ENCODE data around the gene TXN2.

- PRO-cap, 2 experiments: no peak in any of the 2 experiments
Measured at GRCh38 chr22:35646531-35647133, 1.6 kb upstream of the APOL6 start.

- PRO-cap, 2 experiments: no peak in any of the 2 experiments
Measured at GRCh38 chr22:35751761-35752881, 34.4 kb downstream of the APOL5 start.

- PRO-cap, 2 experiments: no peak in any of the 2 experiments
Measured at GRCh38 chr22:35842834-35843282, 125.2 kb downstream of the APOL5 start.

DNA sequence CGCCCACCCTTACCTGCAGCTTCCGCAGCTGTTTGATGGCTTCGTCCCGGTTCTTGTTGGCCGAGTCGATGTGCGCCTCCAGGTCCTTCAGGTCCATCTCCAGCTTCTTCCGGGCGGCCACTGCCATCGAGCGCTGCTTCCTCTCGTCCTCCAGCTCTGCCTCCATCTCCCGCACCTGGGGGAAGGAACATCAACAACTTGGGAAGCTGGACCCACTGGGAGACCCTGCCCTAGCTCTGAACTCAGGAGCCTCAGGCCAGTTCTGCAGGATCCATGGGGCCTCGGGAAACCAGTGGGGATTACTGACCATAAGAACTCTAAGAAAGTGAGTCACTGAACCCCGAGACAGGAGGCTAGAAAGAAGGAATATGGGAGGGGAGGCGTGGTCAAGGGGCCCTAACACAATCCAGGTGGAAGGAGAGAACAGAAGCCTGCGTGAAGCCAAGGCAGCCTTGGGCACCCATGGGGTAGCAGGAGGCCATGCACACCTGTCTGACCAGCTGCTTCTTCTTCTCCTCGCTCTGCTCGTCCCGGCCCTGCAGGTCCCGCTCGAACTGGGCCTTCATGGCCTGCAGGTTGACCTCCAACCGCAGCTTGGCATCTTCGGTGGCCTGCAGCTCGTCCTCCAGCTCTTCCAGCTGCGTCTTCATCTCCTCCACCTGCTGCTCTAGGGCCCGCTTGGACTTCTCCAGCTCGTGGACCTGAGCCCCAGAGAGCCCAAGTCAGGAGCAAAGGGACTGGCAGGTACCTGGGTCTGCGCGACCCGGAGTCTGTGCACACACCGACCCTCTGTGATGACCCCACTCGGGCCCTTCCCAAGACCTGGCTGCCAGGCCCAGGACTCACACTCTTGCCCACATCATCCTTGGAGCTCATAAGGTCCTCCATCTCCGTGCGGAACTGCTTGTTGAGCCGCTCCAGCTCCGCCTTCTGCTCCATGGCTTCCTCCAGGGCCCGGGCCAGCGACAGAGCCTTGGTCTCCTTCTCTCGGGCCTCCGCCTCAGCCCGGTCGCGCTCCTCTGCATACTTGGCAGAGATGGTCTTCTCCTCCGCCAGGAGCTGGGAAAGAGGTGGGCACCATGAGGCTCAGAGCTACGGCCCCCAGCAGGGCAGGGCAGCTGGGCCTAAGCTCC, 35.7 kb downstream of the APOL1 start:
- PRO-cap, 2 experiments: no peak in any of the 2 experiments

DNA sequence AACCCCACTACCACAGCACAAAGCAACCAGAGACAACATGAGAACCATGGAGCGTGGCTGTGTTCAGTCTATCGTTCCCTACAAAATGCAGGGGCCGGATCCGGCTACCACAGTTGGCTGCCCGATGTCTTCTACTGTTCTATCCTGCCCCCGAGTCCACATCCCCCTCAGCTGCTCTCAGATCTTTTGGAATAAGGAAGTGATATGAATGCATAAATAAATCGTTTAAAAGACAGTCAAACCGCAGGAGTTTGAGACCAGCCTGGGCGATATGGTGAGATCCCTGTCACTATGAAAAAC, 36.9 kb downstream of the APOL1 start:
- PRO-cap, 2 experiments: no peak in any of the 2 experiments

GRCh38 chr22:36295454-36295995, 42.6 kb downstream of the APOL1 start:
- PRO-cap, 2 experiments: no peak in any of the 2 experiments

DNA sequence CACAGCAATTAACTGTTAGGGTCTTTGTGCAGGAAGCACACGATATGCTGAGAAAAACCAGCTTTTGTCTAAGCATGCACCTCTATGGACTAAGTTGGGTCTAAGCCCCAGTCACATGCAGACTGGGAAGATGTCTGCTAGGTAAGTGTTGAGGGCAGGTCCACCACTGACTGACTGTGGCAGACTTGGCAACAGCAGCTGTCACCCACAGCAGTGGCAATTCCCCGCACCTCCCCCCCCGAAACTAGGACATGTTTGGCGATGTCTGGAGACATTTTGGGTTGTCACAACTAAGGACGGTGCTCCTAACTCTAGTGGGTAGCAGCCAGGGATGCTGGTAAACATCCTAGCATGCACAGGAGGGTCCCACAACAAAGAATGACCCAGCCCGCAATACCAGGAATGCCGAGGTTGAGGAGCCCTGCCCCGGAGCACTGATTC, 58.2 kb downstream of the APOL1 start:
- PRO-cap, 2 experiments: no peak in any of the 2 experiments

DNA sequence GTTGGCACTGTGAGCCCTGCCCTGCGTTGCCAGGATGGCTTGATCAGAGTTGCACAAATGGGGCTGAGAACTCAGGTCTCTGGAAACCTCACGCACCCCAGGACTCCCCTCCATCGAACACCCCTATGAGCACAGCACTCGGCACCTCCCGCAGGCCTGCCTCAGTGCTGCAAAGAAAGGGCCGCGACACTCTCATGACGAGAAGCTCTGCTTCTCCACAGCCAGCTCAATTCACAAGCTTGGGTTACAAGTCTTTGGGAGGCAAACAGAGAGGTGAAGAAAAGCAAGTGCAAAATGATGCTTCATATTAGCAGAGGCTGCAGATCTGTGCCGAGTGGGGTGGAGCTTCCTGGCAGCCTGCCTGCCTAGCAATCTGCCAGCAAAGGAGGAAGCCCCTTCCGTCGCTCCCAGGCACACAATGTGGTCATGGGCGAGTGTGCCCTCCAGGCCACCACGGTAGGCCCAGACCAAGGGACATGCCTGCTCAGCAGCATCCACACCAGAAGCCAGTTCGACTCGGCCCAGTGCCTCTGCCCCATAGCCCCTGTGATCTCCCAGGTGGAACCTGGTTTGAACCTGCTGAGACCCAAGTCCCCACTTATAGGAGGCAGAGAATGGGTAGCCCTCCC, 55.6 kb downstream of the MYH9 start:
- PRO-cap, 2 experiments: no peak in any of the 2 experiments

- PRO-cap, 2 experiments: no peak in any of the 2 experiments
Measured at GRCh38 chr22:36366157-36367056, 21.4 kb downstream of the MYH9 start.

DNA sequence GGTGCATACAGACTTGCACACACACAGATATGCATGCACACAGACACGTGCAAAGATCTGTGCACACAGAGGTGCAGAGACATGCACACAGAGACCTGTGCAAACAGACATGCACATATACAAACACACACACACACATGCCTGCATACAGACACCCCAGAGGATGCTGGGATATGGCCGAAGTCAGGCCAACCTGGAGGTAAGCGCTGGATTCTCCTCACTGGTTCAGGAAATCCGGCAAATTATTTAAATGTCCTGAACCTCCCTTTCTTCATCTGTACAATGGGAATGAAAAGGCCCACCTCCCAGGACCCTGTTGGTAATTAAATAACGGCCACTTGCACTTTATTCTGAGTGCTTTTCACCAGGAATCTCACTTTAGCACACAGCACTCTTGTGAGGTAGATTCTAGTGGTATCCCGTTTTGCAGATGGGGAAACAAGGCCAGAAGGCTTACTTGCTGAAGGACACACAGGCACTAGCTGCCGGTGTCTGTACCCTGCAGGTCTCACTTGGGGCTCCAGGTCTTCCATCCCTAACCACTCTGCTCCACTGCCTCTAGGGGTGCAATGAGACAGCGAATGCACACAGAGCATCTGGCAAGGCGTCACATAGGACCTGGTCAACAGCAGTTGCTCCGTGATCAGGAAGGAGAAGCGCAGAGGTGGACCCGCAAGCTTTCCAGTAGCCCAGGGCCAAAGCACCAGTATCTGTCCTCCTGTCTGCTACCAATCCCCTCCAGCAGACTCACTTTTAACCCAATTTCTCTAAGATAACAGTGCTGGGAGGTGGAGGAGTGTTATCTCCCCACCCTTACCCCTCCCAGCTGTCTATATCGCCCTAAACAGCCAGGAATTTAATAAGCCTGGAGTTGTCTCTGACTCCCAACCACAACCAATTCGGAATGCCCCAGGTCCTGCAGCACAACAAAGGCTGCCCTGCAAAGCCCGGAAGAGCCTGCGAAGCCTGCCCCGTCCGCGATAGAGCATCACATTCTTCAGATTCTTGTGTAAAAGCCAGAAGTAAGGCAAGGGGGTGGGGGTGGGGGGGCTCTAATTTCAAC, 19.6 kb downstream of the MYH9 start:
- PRO-cap, 2 experiments: no peak in any of the 2 experiments

- PRO-cap, 2 experiments: no peak in any of the 2 experiments
Measured at GRCh38 chr22:36442504-36442820, 39.0 kb downstream of the TXN2 start.

GRCh38 chr22:36471949-36472591, 9.4 kb downstream of the TXN2 start:
- PRO-cap, 2 experiments: no peak in any of the 2 experiments

DNA sequence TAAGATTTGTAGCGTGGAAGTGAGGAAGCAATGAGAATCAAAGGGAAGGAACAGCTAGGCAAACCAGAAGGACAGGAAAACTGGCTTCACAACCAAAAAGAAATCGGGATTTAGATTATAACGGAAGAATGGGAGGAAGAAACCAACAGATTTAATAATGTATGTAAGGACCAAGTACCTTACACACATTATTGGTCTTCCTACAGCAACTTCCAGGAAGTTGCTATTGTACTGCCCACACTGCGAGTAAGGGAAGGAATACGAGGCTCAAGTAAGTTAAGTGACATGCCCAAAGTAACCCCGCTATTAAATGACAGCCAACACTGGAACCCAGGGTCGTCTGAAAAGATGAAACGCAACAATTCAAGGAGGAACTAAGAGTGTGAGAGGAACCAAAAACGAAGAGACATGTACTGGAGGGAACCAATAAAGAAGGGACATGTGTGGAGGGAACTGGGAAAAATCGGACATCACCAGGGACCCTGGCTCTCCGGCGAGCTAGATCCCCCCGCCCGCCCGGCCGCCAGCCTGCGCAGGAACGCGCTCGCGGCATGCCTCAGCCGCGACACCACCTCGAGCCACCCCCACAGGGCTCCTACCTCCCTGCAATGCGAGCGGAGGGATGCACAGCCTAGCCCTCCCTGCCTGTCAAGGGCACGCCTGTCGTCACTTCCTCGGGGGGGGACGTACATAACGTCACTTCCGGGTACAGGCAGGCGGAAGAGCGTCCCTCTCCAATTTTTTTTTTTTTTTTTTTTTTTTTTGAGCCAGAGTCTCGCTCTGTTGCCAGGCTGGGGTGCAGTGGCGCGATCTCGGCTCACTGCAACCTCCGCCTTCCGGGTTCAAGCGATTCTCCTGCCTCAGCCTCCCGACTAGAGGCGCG, at the start of gene TXN2:
Gene TXN2, minus strand, starts transcription at position 676 of the 883 bp plus-strand sequence.
- PRO-cap, 2 experiments: peak in 2 of 2 experiments; most common plus-strand start position 699 of the sequence (in 2); most common minus-strand start position 610 of the sequence (in 1)

- PRO-cap, 2 experiments: no peak in any of the 2 experiments
Measured at GRCh38 chr22:36536716-36537253, 7.8 kb upstream of the EIF3D start.

GRCh38 chr22:36541674-36542408, 12.9 kb upstream of the EIF3D start:
- PRO-cap, 2 experiments: no peak in any of the 2 experiments

DNA sequence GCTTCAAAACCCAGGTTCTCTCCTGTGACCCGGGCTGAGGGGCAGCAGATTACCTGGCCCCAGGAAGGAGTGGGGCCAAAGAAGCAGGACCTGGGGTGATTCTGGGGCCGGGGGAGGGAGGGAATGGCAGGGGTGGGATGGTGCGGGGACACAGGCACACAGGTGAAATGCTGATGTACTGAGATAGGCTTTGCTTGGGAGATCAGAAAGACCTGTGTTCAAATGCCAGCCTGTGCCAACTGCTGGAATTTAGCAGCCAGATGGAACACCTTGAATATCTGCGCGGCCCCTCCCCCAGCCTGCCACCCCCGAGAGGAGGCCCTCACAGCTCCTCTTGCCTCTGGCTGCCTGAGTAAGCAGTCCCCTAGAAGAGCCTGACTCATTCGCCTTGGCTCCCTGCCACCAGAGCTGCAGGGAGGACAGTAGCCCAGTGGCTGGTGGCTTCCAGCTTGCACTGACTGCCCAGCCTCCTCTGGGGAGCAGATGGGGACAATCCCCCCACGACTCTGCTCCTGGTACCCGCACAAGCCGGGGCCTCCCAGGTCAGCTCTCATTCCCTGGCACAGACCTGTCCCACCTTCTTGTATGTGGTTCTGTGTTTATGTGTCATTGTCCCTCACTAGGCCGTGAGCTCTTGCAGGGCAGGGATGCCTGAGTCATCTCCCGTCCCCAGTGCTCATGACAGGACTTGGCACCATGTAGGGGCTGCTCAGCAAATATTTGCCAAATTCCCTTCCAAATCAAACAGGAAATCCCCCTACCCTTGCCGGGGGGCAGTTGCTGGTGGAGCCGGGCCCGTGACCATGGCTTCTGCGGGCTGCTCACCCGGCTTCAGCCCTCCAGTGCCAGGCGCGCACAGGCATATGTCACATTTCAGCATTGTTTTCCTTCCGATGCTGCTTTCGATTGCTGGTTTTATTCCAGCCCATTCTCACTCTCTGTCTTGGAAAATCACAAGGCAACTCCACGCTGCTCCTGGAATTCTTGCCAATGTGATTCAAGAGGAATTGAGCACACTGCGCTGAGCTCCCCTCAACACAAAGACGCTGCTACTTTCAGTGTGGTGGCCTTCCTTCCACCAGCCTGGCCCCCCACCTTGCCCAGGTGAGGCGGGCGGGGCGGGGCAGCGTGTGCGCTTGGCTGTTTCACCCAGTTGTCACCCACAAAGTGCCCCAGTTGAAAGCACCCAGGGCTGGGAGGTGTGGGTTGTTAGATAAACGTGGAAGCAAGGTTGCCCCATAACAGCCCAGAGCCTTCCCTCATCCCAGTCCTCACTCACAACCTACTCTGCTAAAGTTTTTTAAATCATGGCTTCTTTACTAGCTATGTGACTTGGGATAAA, 43.5 kb downstream of the CACNG2 start:
- PRO-cap, 2 experiments: no peak in any of the 2 experiments

- PRO-cap, 2 experiments: no peak in any of the 2 experiments
Measured at GRCh38 chr22:36772412-36773065, 3.4 kb downstream of the IFT27 start.

DNA sequence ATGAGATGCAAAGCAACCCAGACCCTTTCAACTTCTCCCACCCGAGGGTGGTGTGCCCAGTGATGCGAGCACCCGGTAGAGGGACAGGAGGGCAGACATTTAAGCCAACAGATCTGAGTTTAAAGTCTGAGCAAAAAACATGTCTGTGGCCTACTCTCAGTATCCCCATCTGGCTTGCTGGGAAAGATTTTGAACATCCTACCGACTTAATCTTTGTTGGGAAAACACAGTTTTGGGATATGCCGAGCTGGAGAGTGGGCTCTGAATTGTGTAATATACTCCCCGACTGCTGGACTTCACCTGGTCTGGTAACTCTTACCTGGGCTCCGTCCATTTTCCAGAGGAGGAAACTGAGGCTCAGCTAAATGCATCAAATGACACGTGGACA, 10.6 kb upstream of the IFT27 start:
- PRO-cap, 2 experiments: no peak in any of the 2 experiments

- PRO-cap, 2 experiments: no peak in any of the 2 experiments
Measured at GRCh38 chr22:36914516-36914715, 988 bp downstream of the CSF2RB start.

- PRO-cap, 2 experiments: no peak in any of the 2 experiments
Measured at GRCh38 chr22:36921221-36921741, 7.9 kb downstream of the CSF2RB start.